Melanocyte of skin (primary cell): ENCODE measurements around a stretch of chr10.

GRCh38 chr10:80187332-80187814 lies 18.0 kb downstream of the ANXA11 start:
- CAGE, long polyA plus RNA, 2 experiments, result no peak in any of the 2 experiments

GRCh38 chr10:80318716-80319369 lies 29.4 kb upstream of the MAT1A start:
- CAGE, long polyA plus RNA, 2 experiments, result no peak in any of the 2 experiments

GRCh38 chr10:80358816-80359172 lies 2.2 kb downstream of the DYDC2 start:
- CAGE, long polyA plus RNA, 2 experiments, result no peak in any of the 2 experiments

- CAGE, long polyA plus RNA, 2 experiments, result no peak in any of the 2 experiments
These were observed 1.9 kb downstream of the PRXL2A start for GRCh38 chr10:80410097-80410730.

GRCh38 chr10:80429644-80430076 lies 21.3 kb downstream of the PRXL2A start:
- CAGE, long polyA plus RNA, 2 experiments, result no peak in any of the 2 experiments

GRCh38 chr10:80487553-80488652 lies 33.8 kb downstream of the TSPAN14 start:
- CAGE, long polyA plus RNA, 2 experiments, result no peak in any of the 2 experiments

GRCh38 chr10:80489884-80490777 lies 36.0 kb downstream of the TSPAN14 start:
- CAGE, long polyA plus RNA, 2 experiments, result no peak in any of the 2 experiments

GRCh38 chr10:80501823-80502648 lies 35.7 kb upstream of the SH2D4B start:
- CAGE, long polyA plus RNA, 2 experiments, result no peak in any of the 2 experiments

DNA sequence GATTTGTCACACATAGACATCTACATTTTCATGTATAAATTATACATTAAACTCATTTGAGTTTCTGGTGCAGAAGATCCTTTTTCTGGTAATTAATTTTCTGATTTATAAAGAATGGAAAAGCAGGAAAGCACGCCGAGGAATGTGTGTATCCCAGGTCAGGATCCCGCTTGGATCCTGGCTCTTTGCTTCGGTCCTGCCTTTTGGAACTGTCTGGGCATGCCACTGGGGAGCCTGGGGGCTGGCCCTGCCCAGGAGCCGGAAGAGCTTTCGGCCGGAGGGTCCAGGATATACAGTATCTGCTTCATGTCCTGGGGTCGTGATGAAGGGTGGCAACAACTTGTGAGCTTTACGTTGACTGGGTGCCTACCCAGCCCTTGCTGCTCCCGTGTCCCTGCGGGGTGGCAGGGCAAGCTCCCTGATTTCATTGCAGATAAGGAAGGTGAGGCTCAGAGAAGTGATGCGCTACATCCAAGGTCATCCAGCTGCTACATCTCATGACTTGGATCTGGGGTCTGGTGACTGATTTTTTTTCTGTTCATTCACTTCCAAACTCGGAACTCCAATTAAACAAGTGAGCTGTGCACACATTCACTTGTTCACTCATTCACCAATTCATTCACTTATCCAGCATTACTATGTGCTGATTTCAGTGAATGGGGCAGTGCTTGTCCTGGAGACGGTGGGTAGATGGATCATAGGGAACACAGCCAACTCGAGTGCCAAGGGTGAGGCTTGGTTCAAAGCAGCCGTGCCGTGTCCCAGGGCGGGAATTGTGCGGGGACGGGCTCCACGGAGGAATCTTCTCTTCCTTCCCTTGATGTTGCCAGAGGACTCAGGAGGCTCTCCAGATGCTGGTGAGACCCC lies 2.6 kb downstream of the SH2D4B start:
- CAGE, long polyA plus RNA, 2 experiments, result no peak in any of the 2 experiments

GRCh38 chr10:81444245-81444506 lies 430.8 kb upstream of the NRG3 start:
- CAGE, long polyA plus RNA, 2 experiments, result no peak in any of the 2 experiments

GRCh38 chr10:82203775-82204269 lies 328.8 kb downstream of the NRG3 start:
- CAGE, long polyA plus RNA, 2 experiments, result no peak in any of the 2 experiments

DNA sequence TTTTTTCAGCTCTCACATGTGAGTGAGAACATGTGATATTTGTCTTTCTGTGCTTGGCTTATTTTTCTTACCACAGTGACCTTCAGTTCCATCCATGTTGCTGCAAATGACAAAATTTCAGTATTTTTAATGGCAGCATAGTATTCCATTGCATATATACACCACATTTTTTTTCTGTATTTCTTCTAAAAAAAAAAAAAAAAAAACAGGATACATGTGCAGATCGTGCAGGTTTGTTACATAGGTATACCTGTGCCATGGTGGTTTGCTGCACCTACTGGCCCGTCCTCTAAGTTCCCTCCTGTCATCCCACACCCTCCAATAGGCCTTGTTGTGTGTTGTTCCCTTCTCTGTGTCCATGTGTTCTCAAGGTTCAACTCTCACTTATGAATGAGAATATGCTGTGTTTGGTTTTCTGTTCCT lies 557.3 kb downstream of the NRG3 start:
- CAGE, long polyA plus RNA, 2 experiments, result no peak in any of the 2 experiments

GRCh38 chr10:83724834-83725293 lies 414.4 kb upstream of the GHITM start:
- CAGE, long polyA plus RNA, 2 experiments, result no peak in any of the 2 experiments

DNA sequence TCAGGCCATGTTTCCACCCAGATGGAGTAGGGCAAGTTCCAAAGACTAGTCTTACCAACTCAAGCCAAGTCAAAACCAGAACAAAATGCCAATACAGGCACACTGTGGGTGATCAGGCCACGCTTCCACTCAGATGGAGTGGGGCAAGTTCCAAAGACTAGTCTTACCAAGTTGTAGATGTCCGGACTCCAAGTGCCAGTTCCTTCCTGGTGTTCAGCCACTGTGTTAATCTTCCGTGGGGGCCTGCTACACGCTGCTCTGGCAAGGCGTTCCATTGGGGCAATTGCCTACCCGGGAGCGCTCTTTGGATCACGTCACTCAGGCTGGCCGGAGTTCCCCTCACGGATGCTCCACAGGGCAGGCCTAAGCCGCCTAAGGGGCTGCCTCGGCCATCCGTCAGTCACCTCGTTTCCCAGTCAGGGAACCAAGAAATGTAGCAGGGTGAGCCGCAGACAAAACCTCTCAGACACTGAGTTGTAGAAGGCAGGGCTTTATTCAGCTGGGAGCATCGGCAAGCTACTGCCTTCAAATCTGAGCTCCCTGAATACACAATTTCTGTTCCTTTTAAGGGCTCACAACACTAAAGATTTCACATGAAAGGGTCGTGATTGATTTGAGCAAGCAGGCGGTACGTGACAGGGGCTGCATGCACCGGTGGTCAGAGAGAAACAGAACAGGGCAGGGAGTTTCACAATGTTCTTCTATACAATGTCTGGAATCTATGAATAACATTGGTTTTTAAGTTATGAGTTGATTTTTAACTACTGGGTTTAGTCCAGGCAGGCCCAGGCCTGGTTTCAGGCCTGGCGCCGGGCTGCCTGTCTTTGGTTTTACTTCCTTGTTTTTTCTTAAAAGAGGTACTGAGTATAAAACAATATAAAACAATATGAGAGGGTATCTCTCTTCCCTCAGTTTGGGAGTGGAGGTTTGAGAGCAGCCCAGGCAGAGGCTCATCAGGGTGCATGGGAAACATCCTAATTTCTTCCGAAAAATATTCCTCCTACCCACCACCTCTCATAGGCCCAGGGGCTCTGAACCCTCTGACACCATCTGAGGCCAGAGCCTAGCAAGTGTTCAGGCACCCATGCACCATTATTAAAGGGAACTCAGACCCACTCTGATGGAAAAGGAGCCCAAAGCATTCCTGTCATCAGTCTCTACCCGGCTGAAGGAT lies 1.7 kb upstream of the GPR15LG start:
- CAGE, long polyA plus RNA, 2 experiments, result no peak in any of the 2 experiments

DNA sequence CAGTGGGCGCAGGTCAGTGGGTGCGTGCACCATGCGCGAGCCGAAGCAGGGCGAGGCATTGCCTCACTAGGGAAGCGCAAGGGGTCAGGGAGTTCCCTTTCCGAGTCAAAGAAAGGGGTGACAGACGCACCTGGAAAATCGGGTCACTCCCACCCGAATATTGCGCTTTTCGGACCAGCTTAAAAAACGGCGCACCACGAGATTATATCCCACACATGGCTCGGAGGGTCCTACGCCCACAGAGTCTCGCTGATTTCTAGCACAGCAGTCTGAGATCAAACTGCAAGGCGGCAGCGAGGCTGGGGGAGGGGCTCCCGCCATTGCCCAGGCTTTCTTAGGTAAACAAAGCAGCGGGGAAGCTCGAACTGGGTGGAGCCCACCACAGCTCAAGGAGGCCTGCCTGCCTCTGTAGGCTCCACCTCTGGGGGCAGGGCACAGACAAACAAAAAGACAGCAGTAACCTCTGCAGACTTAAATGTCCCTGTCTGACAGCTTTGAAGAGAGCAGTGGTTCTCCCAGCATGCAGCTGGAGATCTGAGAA lies 35.3 kb downstream of the RGR start:
- CAGE, long polyA plus RNA, 2 experiments, result no peak in any of the 2 experiments

DNA sequence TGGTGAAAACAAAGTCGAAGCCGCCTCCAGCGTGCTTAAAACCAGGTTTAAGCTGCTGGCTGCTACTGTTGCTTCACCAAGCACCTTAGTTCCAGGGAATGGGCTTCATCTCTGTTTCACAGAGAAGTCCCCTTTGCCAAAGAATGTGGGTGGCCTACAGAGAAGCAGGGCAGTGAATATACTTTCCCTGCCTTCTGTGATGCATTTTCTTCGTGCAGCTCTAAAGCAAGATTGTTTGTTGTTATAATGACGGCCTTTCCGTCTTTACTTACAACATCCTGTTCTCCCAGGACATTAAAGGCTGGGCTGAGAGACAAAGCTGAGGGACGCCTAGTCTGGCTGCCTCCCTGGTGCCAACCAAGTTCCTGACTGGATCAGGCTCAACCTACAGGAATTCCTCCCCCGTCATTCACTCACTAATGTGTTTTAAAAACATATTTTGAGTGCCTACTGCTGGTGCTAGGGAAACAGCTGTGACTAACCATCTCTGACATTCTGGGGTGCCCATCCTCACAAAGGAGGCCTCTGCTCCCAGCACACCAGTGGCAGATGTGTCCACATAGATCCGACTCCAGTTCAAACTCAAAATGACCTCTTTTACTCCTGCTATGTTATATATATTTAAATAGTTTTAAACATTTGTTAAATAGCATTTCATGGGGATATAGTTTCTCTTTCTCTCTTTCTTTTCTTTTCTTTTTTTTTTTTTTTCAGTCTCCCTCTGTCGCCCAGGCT lies 31.8 kb upstream of the CCSER2 start:
- CAGE, long polyA plus RNA, 2 experiments, result no peak in any of the 2 experiments

GRCh38 chr10:84335810-84336684 lies 7.7 kb downstream of the CCSER2 start:
- CAGE, long polyA plus RNA, 2 experiments, result no peak in any of the 2 experiments

DNA sequence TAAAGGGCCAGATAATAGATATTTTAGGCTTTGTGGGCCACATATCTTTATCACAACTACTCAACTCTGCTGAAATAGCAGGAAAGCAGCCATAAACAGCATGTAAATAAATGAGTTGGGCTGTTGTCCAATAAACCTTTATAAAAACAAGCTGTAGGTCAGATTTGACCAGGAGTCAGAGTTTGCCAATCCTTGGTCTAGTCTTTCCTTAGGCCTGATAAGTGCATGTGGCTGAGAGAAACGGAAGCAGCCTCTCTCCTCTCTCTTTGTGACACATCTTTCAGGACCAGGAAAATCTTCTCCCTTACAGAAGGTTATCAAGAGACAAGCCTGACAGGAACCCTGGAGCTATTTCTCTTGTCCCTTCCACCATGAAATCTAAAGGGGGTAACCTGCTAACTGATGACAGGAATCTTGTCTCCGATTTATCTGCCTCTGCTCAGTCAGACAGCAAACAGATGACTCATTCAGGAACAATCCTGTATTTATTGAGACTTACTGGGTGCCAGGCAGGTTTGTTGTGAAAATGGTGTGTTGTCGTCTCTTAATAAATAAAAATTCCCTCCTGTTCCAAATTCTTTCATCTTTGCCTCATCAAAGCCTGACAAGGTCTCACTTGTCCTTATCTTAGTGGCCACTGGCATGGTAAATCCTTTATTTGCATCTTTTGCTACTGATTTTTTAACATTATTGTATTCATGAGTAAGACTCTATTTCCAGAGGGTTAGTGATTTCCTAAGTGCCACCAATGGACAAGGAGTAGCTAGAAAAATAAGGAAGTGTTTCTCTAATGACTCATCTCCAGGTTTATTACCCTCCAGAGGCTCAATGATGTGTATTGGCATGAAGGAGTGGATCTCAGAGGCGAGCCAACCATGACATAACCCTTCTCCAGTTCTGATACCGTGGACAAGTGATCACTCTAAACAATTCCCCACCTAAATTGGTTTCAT lies 724.2 kb downstream of the GRID1 start:
- CAGE, long polyA plus RNA, 2 experiments, result no peak in any of the 2 experiments

GRCh38 chr10:86364703-86365543 lies 1.7 kb downstream of the GRID1 start:
- CAGE, long polyA plus RNA, 2 experiments, result no peak in any of the 2 experiments

GRCh38 chr10:86411156-86411859 lies 44.7 kb upstream of the GRID1 start:
- CAGE, long polyA plus RNA, 2 experiments, result no peak in any of the 2 experiments